NALM6 (cell line): ENCODE results near the gene NSMF.

GRCh38 chr9:137450597-137451194 lies 8.4 kb downstream of the NSMF start:
- PRO-cap, result no peak

- PRO-cap, result no peak
These were observed 5.4 kb downstream of the NSMF start for GRCh38 chr9:137453766-137454125.

GRCh38 chr9:137456963-137457772 lies 2.0 kb downstream of the NSMF start:
- PRO-cap, result no peak

- PRO-cap, result bidirectional peak, plus-strand start at chr9:137459456, minus-strand start at chr9:137459330
These were observed at the start of gene NSMF for GRCh38 chr9:137458358-137459710. NSMF (minus strand) TSS chr9:137459334.

- PRO-cap, result no peak
These were observed 29.9 kb upstream of the NSMF start for GRCh38 chr9:137488934-137489457.

GRCh38 chr9:137497837-137498435 lies 38.8 kb upstream of the NSMF start:
- PRO-cap, result no peak

- PRO-cap, result no peak
These were observed 43.3 kb upstream of the NSMF start for GRCh38 chr9:137502363-137502905.

DNA sequence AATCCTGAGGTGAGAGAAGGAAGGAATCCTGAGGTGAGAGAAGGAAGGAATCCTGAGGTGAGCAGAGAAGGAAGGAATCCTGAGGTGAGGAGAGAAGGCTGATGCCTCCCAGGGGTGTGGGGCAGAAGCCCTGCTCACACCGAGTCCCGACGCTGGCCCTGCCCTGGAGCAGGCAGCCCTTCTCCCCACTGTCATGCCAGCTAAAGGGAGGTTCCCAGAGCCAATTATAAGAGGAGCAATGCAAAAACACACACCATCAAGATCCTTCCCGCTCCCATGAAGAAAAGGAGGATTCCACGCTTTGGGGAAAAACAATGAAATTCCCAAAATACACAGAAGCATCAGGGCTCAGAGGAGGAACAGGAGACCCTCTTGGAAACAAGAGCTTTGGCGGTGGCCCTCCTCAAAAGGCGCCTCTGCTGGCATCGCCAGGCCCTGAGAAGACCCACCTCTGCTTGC lies 3.8 kb downstream of the ZMYND19 start:
- PRO-cap, result no peak

DNA sequence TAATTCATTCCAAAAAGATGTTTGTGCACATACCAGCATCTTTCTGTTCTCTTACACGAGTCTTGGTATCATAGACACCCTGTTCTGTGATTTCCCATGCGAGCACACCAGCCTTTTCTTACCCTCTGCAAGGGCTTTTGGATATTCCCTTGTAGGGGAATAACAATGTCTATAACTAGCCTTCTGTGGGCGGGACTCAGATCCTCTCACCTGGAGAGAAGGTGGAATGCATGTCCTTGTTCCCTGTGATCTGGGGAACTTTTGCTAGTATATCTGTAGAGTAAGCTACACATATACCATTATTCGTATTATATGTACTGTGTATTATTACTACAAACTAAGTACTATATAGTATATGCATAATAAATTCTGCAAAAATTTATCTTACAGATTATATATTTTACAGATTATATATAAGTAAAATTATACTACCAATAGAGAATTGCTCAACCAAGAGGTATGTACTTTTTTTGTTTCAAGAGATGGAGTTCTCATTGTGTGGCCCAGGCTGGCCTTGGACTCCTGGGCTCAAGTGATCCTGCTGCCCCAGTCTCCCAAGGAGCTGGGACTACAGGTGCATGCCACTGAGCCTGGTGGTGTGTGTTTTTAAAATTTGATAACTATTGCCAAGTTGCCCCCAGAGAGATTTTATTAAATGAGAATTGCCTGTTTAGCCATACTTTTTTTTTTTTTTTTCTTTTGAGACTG lies 45.0 kb downstream of the EHMT1 start:
- PRO-cap, result no peak

DNA sequence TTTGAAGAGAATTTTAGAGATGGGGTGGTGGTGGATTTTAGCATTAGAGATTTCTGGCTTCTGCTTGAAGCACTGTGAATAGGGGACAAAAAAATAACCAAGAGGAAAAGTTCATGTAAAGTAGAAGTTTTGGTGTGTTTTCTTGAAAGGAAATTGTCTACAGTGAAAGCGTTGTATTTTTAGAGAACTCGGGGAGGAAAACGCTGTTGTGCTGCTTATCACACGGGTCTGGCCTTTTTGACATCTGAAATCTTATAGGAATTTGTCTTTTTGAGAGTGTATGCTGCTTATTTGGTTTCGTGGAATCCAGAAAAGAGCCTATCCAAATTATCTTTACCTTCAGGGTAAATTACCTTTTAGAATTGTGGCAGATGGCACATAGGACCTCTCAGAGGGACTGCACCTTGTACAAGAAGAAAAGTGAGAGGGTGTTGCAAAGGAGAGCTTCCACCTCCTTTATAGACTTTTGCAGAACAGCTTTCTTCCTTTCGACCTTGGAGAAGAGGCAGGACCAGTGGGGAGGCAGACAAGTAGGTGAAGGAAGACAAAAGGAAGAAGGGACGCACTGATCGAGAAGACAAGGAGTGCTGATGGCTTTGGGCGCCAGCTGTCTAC lies 48.9 kb downstream of the EHMT1 start:
- PRO-cap, result no peak

DNA sequence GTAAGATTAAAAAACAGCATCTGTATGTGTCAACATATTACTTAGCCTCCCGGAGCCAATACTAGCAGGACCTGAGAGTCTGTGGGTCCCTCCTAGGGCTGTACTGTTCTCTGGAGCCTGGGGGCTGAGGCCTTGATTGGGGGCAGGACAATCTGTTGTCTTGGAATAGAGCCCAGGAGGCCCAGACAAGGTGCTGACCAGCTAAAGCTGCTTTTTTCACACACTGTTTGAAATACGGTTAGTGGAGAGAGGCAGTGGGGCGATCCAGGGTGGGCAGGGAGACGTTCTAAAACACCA lies 55.0 kb downstream of the EHMT1 start:
- PRO-cap, result no peak